ENCODE data around the genes TRIM59, PPM1L and OTOL1.

DNA sequence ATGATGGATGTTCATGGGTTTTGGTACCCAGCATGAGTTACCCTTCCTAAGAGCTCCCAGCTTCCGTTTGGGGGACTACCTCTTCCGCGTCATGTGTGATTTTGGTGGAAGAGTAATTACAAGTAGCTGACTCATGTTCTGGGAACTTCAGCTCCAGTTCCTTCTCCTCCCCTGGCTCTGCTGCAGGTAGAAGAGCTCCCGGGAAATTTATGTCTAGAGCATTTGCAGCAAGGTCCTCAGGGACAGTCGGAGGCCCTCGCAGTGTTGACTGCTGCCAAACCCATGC is 445.3 kb upstream of the C3orf80 start:
- PRO-cap = no peak

GRCh38 chr3:159788187-159788681 is 437.0 kb upstream of the C3orf80 start:
- PRO-cap = no peak

GRCh38 chr3:160402511-160403413 is 3.3 kb downstream of the SMC4 start:
- PRO-cap = no peak

- PRO-cap = unidirectional peak, minus-strand start at chr3:160449760; unidirectional peak, minus-strand start at chr3:160449831
Measured at GRCh38 chr3:160449409-160450268, at the start of gene TRIM59. TRIM59 (minus strand) TSS chr3:160449786.

- PRO-cap = no peak
Measured at GRCh38 chr3:160498584-160499280, 49.1 kb upstream of the TRIM59 start.

GRCh38 chr3:160622523-160623150 is 54.3 kb upstream of the ARL14 start:
- PRO-cap = no peak

DNA sequence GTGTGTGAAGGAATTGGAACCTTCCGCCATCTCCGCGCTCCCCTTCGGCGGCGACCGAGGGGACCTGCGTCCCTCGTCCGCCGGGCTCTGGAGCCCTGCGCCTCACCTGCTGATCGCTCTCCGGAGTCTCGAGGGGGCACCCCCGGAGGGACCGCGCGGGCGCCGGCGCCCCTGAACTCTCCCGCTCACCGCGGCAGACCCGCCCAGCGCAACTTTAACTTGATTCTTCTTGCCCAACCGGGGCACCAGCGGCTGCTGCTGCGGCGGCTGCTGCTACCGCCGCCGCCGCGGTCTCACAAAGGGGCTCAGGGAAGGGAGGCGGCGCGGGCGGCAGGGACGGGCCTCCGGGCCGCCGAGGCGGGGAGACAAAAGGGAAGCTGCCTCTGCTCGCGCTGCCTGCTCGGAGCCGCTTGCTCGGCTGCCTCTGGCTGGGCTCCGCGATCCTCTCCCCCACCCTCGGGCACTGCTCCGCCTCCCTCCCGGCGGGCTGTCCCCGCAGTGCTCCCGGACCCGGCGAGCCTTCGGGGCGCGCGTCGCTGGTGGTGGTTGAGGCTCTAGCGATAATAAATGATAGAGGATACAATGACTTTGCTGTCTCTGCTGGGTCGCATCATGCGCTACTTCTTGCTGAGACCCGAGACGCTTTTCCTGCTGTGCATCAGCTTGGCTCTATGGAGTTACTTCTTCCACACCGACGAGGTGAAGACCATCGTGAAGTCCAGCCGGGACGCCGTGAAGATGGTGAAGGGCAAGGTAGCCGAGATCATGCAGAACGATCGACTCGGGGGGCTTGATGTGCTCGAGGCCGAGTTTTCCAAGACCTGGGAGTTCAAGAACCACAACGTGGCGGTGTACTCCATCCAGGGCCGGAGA is at the start of gene PPM1L:
Gene PPM1L, plus strand, starts transcription at position 490 of the 873 bp plus-strand sequence.
- PRO-cap = no peak

DNA sequence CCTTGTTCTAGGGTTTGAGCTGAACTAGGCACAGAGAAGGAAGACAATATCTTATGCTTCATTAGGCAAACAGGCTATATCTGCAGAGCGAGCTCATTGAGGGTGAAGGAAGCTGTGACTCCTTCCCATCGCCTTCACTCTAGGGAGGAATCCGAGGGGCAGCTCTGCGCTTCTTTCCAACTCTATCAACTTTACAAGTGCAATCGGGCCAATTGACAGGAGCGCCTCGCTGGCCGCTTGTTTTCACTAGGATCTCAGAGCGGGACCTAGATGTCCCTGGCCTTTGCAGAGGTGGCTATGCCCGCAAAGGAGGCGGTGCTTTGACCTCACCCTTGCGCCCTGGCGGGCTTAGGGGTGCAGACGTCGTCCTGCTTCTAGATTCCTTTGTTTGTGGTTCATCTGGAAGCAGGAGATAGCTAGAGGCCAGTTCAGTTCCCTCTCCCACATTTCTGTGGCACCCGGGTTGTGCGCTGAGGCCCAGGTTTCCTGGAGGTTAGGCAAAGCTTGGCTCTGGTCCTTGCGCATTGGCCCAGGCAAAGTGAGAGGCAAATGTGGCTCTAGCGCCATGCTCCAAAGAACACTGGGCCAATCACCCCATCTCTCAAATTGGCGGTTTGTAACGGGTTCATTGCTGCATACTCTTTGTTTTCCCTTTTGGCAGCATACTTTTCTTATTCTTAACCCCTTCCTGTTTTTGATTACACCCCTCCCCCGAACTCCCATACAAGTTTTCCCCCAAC is 1.2 kb downstream of the PPM1L start:
- PRO-cap = no peak

DNA sequence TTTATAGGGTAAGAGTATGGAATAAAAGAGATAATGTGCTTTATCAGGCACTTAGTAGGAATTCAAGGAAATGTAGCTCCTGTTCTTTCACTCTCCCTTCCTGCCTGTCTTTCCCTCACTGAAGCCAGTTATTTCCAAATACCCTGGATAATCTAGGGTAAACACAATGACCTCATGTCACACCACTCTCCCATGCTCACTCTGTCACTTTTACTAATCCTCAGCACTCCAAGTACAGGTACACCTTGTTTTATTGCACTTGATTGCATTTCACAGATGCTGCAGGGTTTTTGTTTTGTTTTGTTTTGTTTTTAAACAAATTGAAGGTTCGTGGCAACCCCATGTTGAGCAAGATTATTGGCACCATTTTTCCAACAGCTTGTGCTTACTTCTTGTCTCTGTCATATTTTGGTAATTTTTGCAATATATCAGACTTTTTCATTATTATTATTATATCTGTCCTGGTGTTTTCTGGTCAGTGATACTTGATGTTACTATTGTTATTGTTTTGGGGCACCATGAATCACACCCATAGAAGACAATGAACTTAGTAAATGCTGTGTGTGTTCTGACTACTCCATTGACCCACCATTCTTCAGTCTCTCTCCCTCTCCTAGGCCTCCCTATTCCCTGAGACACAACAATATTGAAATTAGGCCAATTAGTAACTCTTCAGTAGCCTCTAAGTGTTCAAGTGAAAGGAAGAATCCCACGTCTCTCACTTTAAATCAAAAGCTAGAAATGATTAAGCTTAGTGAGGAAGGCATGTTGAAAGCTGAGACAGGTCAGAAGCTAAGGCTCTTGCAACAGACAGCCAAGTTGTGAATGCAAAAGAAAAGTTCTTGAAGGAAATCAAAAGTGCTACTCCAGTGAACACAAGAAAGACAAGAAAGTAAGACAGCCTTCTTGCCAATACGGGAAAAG is 41.0 kb downstream of the PPM1L start:
- PRO-cap = unidirectional peak, minus-strand start at position 102 of the sequence

DNA sequence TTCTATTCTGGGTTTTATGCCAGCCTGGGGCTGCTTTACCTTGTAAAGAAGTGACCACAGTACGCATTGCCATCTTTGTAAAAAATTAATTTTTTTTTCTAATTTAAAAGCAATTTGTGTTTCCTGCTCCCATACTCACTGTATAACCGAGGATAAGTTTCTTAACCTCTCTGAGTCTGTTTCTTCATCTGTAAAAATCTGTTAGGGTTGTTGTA is 151.3 kb downstream of the B3GALNT1 start:
- PRO-cap = no peak

- PRO-cap = no peak
Measured at GRCh38 chr3:160981243-160981585, 123.9 kb downstream of the B3GALNT1 start.

- PRO-cap = no peak
Measured at GRCh38 chr3:161496561-161496960, at the start of gene OTOL1. OTOL1 (plus strand) TSS chr3:161496808.

DNA sequence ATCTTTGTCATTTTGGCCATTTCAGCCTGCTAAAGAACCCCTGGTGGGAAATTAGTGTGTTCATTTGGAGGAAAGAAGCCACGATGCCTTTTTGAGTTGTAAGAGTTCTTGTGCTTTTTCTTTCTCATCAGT is 627.6 kb downstream of the SI start:
- PRO-cap = no peak

GRCh38 chr3:168096177-168096253 is 291 bp upstream of the GOLIM4 start:
- PRO-cap = no peak

DNA sequence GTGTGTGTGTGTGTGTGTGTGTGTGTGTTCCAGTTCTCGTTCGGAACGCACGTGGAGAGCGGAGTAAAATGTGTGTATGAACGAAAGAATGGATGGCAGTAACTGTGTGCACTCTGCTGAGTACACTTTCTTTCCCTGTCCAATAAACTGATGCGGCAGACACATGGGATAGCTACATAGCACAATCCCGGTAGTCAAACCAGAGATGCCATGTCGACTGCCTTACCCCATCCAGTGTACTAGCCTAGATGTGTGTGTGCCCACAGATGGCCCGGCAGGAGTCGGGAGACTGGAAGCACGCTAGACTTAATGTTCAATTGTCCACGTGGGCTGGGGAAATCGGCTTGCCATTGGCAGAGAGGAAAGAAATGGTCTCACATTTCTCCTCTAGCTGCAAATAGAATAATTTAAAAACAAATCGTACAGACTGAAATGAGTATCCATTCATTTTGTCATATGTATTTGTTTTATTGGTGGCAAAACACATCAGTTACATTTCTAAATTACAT is 584 bp upstream of the GOLIM4 start:
- PRO-cap = unidirectional peak, minus-strand start at position 282 of the sequence

DNA sequence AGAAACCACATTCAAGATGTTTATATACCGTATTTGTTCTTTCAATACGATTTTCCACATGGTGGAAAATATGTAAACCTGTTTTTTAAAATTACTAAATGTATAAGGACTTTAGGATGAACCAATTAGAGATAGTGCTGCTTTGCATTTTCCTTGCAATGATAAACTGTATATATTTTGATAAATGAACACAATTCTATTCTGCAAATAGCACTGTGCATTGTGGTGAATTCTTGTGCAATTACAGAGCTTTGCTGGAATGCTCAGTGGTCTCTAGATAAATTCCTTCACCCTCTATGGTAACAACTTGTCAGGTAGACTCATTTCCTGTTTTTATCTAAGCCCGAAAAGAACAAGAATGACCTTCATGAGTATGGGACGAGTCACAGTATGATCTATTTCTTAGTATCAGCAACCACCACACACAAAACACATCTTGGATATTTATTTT is 551.4 kb downstream of the MECOM start:
- PRO-cap = no peak

GRCh38 chr3:169243008-169243543 is 420.4 kb downstream of the MECOM start:
- PRO-cap = no peak

GRCh38 chr3:169662244-169662982 is 1.1 kb downstream of the MECOM start:
- PRO-cap = bidirectional peak, plus-strand start at chr3:169662287, minus-strand start at chr3:169662137; bidirectional peak, plus-strand start at chr3:169662693, minus-strand start at chr3:169662530; bidirectional peak, plus-strand start at chr3:169663081, minus-strand start at chr3:169662888

DNA sequence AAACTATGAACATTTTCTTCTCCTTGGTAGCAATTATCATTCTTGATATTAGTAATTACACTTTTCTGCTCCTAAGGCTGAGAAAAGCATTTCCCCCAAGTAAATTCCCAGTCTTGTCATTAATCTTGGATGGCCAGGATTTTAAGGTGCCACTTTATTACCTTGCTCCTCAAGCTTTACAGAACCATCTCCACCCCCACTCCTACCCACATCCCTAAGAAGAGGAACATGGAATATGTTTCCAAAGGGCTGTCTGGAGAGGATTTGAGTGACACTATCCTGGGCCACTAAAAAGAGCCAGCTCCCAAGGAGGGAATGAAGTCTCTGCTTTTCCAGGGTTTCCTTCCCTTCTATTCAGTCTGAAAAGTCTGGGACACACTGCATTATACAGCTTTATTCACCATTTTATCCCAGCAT is 35.5 kb upstream of the MECOM start:
- PRO-cap = no peak

GRCh38 chr3:169764055-169765105 is 5.0 kb downstream of the ACTRT3 start:
- PRO-cap = bidirectional peak, plus-strand start at chr3:169764460, minus-strand start at chr3:169764302; bidirectional peak, plus-strand start at chr3:169765197, minus-strand start at chr3:169765060

All from anterior vena cava (tissue), 1 donor.